Endodermal cell (in vitro differentiated cells): ENCODE data around the genes MRRF and OR1L1.

GRCh38 chr9:121305517-121306216, 37.7 kb downstream of the GSN start:
- PRO-cap, result no peak

GRCh38 chr9:121325932-121326867, 43.9 kb downstream of the STOM start:
- PRO-cap, result no peak

GRCh38 chr9:121364976-121365491, 5.0 kb downstream of the STOM start:
- PRO-cap, result no peak

DNA sequence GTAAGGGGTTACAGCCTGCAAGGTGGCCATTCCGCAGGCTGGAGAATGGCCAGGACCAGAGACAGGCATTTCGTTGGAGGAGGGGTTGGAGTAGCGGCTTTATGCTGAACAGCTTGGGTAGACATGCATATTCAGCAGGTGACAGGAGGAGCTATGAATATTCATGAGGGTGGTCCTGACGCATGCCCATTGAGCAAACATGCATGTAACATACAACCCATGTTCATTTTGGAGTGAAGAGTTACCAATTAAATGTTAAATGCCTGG, 1.1 kb upstream of the STOM start:
- PRO-cap, result no peak

DNA sequence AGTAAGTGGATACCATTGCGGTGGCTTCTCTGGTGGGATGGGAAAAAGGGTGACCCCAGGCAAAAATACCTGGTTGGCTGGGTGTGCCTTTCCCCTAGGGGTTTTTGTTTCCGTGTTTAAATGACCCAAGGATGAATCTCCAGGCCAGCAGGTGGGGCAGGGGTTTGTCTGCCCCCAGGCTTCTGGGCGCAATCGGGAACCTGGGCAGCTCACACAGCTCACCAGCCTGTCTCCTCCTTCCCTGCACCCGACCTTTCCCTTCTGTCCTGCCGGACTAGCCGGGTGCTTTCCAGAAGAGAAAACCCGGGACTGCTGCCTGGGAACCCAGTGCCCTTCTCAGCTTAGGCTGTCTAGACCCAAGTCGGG, 84.3 kb downstream of the DAB2IP start:
- PRO-cap, result no peak

DNA sequence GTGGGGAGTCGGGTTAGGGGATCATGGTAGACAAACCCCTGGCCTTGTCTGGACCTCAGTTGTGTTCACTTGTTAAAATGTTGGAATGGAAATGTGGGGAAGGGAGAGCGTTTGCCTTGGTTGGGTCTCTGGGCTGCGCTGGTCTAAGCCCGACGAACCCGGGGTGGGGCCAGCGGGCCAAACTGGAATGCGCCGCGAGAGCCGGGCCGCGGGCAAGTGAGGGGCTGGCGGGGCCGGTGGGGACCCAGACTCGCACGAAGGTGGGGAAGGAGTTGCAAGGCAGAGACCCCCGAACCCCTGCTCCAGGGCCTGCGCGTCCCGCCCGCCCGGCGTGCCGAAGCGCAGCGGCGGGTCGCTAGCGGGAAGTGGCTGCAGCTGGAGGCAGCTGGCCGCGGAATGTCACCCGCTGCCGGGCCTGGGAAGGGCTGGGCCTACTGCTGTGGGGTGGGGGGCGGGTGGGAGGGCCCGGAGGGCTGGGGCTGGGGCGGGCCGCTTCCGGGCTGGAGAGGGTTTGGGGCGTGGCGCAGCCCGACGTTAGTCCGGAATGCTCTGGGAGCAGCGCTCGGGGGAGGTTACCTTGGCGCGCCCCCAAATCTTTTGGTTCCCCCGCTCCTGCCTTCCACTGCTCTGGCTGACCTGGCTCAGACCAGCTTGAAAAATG, 84.8 kb downstream of the DAB2IP start:
- PRO-cap, result bidirectional peak, plus-strand start at position 537 of the sequence, minus-strand start at position 401 of the sequence

DNA sequence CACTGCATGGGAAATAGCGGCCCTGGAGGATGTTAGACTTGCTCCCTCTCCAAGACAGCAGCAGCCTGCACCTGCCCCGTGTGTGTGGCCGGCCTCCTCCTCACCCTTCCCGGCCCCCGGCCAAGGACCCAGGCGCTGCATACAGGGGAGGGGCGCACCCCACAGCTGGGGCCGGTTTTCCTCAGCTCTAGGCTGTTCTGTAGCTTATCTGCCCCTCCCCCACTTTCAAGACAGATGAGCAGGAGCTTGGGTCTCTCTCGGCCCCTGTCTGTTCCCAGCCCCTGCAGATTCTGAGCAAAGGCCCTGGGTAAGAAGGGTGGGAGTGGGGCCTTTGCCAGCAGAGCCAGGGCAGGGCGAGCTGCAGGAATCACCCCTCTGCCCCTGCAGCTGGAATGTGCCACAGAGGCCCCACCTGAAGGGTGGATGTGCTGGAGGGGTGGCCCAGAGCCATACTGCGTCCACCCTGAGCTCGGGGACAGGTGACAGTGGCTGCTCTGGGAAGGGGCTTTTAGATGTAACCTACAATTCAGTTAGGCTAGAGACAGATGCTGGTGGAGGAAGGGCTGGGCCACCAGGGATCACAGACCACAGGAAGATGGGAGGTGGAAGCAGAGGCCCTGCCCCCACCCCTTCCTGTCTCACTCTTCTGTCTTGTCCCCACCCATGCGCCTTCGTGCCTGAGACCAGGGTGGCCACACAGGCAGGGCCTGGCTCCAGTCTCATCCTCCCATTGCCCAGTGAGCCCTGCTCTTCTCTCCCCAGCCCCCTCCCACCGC, 132.4 kb downstream of the DAB2IP start:
- PRO-cap, result no peak

- PRO-cap, result no peak
Observed at GRCh38 chr9:121884686-121884896, 208.5 kb downstream of the TTLL11 start.

DNA sequence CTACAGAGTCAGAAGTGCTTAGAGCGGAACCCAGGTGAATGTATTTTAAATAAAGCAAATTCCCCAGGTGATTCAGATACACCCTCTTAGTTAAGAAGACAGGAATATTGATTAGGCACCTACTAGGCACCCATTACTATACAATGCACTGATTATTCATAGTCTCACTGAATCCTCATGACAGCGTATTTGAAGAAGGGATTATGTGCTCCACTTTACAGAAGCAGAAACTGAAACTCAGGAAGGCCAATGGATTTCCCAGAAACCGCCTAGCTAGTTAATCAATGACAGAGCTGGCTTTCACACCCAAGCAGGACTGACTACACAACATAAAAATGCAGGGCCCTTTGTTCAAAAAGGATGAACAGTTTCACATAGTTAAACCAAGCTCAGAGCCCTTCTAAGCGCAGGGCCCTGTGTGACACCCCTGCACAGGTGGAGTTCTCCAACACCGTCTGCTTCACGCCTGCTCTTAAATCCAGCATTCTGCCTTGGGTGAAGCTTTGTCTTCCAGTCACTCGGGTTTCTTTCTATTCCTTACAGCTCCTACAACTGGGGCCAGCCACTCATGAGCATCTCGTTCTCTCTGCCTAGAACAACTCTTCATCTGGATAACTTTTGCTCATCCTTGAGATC, 117.2 kb downstream of the TTLL11 start:
- PRO-cap, result no peak

- PRO-cap, result no peak
Observed at GRCh38 chr9:122001486-122001883, 91.6 kb downstream of the TTLL11 start.

DNA sequence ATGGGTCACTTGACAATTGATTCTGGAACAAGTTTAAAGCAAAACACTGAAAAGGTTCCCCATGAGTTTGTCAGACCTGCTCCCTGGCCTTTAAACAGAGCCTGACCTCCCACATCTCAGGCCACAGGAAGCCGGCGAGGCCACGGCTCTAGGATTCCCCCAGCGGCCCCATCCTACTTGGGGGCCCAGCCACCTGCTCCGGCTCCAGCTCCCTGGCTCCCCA, 62.0 kb downstream of the TTLL11 start:
- PRO-cap, result no peak

DNA sequence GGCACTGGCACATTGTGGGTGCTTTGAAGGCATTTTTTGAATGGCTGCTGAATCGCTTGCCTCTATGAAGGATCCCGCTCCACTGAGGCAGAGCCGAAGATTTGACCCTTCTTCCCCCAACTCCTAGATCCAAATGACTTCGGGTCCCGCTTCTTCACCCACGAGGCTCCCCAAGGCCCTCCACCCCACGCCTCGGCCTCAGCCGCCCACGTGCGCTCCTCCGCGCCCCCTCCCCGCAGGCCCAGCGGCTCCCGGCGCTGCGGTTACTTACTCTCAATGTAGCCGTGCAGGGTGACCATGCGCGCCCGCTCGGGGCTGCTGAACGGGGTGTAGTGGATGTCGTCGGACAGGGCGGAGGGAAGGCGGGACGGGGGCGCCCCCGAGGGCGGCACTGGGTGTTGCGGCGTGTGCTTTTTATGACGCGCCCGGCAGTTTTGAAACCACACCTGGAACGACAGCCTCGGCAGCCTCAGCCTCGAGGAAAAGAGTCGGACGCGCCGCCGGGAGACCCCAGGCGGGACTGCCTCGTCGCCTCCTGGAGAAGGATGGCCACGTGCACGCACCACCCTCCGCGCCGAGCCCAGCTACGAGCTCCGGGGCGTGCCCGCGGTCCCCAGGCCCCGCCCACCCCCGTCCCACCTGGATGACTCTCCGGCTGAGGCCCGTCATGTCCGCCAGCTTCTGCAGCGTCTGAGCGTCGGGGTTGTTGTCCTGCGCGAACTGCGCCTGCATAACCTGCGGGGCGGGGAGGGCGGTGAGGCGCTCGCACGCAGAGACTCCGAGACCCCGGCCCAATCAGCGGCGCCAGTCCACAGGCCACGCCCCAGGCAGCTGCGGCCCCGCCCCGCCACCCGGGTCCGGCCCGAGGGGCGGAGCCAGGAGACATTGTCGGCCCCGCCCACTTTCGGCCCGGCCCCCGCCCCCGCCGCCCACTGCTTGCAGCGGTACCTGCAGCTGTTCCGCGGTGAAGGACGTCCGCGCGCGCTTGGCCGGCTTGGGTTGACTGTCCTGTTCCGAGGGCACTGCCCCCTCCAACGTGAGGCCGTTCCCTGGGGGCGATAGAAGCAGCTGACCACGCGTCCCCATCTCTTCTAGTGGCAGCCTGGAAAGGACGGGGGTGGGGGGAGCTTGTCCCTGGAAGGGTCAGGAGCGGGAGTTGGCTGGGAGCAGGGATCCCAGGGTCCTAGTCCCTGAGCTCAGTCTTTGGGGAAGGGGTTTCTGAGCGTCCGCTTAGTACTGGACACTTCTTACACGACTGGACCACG, 15.0 kb downstream of the LHX6 start:
- PRO-cap, result unidirectional peak, plus-strand start at position 431 of the sequence; bidirectional peak, plus-strand start at position 957 of the sequence, minus-strand start at position 692 of the sequence

- PRO-cap, result bidirectional peak, plus-strand start at chr9:122264605, minus-strand start at chr9:122264544; bidirectional peak, plus-strand start at chr9:122264919, minus-strand start at chr9:122264788; bidirectional peak, plus-strand start at chr9:122265172, minus-strand start at chr9:122265069; bidirectional peak, plus-strand start at chr9:122265490, minus-strand start at chr9:122265394
Observed at GRCh38 chr9:122264421-122265571, at the start of gene MRRF. TSS of gene MRRF (plus strand) at chr9:122264882.

GRCh38 chr9:122291488-122292078, 26.9 kb downstream of the MRRF start:
- PRO-cap, result no peak

GRCh38 chr9:122332064-122332612, 38.7 kb upstream of the PTGS1 start:
- PRO-cap, result no peak

DNA sequence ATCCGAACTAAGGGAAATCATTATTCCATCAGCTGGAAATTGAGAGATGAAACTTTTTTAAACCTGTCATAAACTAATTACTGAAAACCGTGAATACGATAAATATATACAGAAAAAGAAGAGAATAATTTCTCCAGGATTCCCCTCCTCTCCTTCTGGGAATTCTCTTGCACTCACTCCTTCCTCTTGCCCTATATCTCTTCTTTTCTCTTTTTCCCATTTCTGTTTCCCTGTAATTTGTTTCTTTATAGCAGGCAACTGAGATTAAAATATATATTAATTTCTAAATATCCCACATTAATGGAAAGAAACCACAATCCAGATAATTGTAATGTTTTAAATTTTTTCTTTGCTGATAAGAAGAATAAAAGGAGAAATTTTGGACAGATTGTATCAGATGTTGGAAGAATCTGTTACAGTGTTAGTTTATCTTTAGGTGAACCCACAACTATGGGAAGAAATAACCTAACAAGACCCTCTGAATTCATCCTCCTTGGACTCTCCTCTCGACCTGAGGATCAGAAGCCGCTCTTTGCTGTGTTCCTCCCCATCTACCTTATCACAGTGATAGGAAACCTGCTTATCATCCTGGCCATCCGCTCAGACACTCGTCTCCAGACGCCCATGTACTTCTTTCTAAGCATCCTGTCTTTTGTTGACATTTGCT, at the start of gene OR1L1:
Gene OR1L1, plus strand, starts transcription at position 451 of the 667 bp plus-strand sequence.
- PRO-cap, result no peak

- PRO-cap, result no peak
Observed at GRCh38 chr9:122954110-122954596, 13.3 kb downstream of the RABGAP1 start.

GRCh38 chr9:123114489-123115674, 81.4 kb downstream of the GPR21 start:
- PRO-cap, result no peak

DNA sequence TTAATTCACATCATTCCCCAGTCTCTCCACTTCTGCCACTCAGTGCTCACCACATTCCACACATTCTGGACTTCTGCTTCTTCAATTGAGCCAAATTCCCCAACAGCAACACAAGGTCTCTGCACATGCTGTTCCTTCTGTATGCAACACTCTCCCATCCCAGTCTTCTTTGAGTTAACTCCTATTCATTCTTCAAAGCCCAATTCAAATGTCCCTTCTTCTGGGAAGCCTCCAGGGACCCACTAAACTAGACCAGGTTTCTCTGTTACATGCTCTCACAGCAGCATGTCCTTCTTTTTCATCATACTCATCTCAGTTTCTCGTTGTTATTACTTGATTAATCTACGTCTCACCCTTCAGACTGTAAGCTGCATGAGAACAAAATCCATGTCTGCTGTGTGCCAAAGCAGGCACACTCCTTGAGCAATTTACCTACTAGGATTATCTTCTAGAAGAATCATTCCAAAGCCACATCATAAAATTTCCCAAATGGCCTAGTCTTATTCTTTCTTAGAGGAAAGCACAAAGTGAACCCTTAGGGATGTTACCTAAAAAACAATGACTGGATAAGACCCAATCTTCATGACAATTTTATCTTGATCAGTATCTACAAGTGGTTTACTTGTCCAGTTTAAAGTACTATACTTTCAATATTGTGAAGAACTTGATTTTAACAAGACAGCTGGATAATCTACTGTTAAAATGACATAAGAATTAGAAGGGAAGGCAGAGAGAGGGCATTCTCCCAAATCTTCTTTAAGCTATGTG, 98.1 kb downstream of the GPR21 start:
- PRO-cap, result no peak

GRCh38 chr9:123174882-123175553, 93.4 kb downstream of the STRBP start:
- PRO-cap, result no peak